Epidermal melanocyte (primary cell): ENCODE measurements around a stretch of chr12.

- RRBS = no CpG with 5 or more reads among the region's 16 CpGs
Observed at GRCh38 chr12:124699854-124700347, 132.5 kb upstream of the NCOR2 start.

GRCh38 chr12:124726959-124727854, 136.5 kb downstream of the SCARB1 start:
- RRBS = 10% methylated on average over 6 of the region's 24 CpGs

DNA sequence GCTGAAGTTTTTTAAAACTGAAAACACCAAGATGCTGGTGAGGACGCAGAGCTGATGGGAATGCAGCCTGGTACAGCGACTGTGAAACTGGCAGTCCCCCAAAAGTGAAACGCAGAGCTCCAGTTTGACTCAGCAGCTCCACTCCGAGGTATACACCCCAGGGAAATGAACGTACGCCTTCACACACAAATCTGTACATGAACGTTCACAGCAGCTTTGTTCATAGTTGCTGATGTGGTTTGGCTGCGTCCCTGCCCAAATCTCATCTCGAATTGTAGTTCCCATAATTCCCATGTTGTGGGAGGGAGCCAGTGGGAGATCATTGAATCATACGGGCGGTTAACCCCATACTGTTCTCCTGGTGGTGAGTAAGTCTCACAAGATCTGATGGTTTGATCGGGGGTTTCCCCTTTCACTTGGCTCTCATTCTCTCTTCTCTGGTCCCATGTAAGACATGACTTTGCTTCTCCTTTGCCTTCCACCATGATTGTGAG, 89.0 kb downstream of the SCARB1 start:
- RRBS = no CpG with 5 or more reads among the region's 12 CpGs

DNA sequence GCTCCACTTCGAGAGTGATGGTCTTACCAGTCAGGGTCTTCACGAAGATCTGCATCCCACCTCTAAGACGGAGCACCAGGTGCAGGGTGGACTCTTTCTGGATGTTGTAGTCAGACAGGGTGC, 2.2 kb downstream of the UBC start:
- RRBS = no CpG with 5 or more reads among the region's 3 CpGs

DNA sequence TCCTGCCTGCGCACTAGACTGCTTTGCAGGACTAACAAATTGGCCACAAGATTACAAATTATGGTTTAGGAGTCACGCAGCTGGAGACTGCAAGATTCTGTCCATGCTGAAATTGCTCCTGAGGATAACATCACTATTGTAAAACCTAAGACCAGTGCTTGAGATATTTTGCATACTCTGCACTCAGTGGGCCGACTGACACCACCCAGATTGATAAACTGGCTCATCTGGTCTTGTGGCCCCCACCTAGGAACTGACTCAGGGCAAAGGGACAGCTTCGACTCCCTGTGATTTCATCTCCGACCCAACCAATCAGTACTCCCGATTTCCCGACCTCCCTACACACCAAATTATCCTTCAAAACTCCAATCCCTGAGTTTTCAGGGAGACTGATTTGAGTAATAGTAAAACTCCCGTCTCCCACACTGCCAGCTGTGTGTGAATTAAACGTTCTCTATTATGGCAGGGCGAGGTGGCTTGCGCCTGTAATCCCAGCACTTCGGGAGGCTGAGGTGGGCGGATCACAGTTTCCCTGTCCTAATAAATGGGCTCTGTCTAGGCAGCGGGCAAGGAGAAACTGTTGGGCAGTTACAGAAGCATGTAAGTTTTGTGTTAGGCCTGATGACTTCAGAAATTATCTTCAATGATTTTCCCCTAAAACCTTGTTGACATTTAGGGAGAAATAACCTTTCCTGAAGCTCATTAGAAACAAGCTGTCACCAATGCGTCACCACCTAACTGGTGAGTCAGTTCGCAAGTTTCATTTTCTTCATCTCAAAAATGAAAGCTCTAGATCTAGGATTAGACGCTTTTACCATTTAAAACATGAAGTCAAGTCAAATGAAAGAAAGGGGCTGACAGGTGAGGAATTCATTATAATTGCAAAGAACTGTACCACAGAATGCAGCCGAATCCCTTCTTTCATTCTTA, 5.4 kb upstream of the UBC start:
- RRBS = no CpG with 5 or more reads among the region's 18 CpGs

GRCh38 chr12:124979885-124980416, 9.0 kb downstream of the DHX37 start:
- RRBS = no CpG with 5 or more reads among the region's 18 CpGs

GRCh38 chr12:125101082-125101511, 35.9 kb downstream of the AACS start:
- RRBS = no CpG with 5 or more reads among the region's 4 CpGs

- RRBS = no CpG with 5 or more reads among the region's 3 CpGs
Observed at GRCh38 chr12:125171199-125171643, 15.0 kb upstream of the TMEM132B start.

DNA sequence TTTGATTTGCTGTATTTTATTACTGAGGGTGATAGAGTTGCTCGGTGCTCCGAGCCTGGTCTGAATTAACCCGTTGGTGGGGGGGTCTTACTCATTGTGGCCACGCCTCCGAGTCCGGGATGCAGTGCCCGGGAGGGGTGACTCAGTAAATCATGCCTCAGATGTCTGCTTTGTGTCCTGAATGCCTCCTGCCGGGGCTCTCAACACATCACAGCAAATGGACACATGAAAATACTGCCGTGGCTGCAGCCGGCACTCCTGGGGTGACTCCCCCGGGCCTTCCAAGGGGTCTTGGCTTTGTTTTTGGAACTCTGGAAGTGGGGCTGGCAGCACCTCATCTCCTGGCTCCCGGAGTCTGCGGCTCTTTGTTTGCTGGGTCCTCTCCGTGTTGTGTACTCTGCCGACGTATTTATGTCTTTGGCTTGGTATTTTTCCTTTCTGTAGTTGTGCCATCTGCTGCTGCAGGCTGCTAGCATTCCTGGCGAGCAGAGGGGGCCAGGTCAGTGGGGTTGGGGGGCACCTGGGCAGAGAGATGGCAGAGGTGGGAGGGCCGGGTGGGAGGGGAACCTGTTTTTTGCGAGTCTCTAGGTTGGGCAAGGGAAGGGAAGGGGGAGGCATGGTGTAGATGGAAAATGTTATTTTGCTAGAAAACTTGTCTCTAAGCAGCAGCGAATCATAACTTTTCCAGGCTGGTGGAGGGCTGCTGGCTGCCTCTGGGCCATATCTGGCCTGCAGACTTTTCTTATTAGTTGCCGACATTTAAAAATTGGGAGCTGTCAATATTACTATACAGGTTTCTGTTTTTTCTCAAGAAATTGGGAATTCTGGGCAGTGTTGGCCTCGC, 8.2 kb downstream of the TMEM132B start:
- RRBS = 11% methylated on average over 4 of the region's 22 CpGs

DNA sequence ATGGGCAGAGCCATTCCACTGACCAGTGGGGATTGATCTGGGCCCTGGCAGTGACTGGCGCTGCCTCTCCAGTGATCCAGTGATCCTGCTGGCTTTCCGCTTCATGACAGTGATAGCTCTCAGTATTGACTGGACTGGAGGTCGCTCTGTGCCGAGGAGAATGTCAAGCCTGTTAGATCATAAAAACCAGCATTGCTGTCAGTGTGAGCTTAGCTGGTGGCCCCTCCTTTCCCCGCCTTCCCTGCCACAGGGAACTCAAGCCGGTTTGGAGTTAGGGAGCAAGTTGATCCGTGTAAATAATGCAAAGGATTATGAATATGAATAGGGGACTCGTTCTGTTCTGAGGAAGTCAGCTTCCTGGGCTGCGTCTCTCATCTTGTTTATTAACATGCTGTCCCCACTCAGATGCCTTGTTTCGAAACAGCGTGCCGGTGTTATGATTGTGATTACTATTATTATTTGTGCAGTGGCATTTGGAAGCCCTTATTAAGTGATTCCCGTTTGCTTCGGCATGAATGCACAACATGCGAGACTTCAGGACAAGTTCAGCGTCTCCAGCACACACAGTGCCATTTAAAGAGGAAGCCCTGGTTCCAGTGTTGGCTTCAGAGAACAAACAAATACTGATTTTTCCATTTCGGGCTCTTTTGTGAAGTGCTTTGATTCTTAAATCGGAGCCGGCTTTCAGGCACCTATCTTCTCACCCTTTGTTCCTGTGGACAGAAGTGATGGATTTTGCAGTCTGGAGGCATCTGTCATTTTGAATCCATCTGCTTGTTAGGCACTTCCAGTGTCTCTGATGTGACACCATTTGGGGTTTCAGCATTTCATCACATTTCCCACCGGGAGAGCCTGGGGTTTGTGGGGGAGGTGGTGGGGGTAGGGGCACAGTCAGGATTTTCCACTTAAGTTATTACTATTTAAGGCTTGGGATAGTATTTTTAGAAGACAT, 60.1 kb downstream of the TMEM132B start:
- RRBS = no CpG with 5 or more reads among the region's 20 CpGs

DNA sequence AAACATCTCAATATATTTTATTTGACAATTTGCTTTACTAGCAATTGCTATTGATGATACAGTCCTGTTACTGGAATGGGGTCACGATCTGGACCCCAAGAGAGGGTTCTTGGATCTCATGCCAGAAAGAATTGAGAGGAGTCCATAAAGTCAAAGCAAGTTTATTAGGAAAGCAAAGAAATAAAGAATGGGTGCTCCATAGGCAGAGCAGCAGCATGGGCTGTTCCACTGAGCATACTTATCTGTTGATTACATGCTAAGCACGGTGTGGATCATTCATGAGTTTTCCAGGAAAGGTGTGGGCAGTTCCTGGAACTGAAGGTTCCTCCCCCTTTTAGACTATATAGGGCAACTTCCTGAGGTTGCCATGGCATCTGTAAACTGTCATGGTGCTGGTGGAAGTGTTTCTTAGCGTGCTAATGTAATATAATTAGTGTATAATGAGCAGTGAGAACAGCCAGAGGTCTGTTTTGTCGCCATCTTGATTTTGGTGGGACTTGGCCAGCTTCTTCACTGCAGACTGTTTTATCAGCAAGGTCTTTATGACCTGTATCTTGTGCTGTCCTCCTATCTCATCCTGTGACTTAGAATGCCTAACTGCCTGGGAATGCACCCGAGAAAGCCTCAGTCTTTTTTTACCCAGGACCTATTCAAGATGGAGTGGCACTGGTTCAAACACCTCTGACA, 1359.0 kb upstream of the TMEM132C start:
- RRBS = no CpG with 5 or more reads among the region's 5 CpGs

DNA sequence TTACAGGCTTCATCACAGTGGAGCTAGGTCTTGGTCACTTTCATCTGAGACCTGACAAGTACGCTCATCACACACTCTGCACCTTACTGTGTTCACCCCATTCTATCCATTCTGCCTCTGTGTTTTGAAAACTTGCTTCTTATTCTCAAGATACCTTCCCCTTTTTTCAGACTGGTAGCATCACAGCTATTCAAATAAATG, 1104.3 kb upstream of the TMEM132C start:
- RRBS = no CpG with 5 or more reads among the region's 1 CpG

DNA sequence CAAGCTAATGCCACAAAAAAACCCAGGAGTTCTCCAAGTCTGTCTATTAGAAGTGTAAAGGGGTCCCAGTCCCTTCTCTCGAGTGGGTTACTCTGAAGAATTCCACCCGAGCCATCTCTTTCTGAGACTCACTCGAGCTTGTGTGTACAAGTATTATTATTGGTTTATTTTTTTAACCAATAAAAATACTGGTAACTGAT, 437.5 kb upstream of the TMEM132C start:
- RRBS = no CpG with 5 or more reads among the region's 3 CpGs

DNA sequence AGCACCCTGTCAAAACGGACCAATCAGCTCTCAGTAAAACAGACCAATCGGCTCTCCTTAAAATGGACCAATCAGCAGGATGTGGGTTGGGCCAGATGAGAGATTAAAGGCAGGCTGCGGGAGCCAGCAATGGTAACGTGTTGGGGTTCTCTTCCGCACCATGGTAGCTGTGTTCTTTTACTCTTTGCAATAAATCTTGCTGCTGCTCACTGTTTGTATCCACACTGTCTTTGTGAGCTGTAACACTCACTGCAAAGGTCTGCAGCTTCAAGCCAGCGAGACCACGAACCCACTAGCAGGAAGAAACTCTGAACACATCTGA, 282.9 kb upstream of the TMEM132C start:
- RRBS = no CpG with 5 or more reads among the region's 7 CpGs

- RRBS = no CpG with 5 or more reads among the region's 6 CpGs
Observed at GRCh38 chr12:128076189-128076767, 190.7 kb upstream of the TMEM132C start.

- RRBS = no CpG with 5 or more reads among the region's 6 CpGs
Observed at GRCh38 chr12:128111271-128111553, 155.8 kb upstream of the TMEM132C start.

DNA sequence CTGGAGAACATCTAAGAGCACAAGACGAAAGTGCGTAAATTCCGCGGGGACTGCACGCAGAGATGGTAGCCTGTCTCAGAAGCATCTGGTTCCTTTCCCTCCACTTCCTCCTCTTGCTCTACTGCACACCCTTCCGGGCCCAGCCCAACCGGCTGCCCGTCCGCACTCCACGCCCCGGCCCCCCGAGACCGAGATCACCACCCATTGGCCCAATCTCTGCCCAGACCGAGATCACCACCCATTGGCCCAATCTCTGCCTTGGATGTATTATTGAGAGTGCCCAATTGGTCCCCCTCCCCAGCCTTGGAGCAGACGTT, 75.7 kb upstream of the TMEM132C start:
- RRBS = no CpG with 5 or more reads among the region's 15 CpGs

DNA sequence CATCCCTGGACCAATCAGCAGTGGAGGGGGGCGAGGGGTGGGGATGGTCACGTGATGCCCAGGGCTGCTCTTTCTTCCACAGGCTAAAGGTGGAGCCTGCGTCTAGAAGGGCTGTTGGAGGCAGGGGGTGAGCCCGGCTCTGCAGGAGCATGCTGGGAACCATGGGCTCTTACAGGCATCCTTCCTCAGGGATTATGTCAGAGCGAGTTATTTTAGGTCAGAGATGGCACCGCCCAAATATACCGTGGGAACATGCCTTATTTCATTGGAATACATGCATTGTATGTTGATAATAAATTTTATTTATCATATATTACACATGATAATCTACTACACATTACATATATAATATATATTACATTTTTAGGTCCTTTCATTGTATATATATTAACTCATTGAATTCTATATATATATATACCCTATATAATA, 75.3 kb upstream of the TMEM132C start:
- RRBS = no CpG with 5 or more reads among the region's 7 CpGs

GRCh38 chr12:128388510-128389313, 121.7 kb downstream of the TMEM132C start:
- RRBS = 27% methylated on average over 3 of the region's 18 CpGs

DNA sequence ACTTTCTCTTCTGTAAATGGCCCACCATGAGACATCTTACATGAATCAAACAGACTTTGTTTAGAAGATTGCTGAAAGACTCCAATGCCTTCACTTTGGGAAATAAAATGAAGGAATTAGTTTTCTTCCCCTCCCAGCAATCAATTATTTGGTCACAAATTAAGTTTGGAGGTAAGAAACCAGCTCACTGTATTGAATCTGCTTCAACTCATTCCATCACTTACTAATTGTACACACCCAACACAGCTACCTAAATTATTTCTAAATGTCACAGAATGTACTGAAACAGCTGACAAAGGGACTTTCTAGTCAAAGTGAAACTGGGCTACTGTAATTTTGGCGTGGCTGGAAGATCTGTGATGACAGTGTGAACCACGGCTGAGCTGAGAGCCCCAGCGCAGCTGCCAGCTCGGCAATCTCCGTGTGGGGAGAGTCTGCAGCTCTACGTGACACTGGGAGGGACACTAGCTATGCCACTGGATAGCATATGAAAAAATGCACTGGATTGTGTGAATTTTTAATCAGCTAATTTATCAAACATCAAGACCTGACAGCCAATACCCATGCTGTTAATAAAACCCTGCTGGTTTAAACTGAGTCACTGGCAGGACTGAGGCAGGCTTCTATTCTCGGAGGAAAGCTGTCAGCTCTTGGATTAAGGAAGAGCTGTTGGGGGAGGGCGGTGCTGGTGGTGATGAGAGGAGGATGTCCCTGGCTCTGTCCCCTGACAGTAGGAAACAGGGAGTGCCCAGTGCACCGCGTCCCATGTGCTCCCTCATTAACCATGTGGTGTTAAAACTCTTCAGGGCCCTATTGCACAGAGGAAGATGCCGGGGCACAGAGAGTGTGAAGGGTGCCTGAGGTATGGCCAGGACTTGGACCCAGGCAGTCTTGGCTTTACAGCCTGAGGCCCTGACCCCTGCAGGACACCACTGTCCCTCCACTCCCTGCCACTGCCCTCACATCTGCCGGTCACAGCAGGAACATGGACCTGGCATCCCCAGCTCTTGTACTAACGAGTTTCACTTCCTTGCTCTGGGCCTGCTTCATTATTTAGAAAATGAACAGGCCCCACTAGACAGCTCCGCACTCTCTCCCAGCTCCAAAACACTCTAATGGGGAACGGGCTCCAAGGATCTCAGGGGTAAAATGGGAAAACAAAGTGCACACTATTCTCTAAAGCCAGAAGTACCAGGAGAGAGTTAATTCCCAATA, 13.3 kb downstream of the SLC15A4 start:
- RRBS = no CpG with 5 or more reads among the region's 15 CpGs